Left cardiac atrium (tissue), 1 donor: ENCODE data around the gene RPS6KC1.

- PRO-cap, result no peak
Observed at GRCh38 chr1:212309391-212309779, 24.2 kb downstream of the PPP2R5A start.

DNA sequence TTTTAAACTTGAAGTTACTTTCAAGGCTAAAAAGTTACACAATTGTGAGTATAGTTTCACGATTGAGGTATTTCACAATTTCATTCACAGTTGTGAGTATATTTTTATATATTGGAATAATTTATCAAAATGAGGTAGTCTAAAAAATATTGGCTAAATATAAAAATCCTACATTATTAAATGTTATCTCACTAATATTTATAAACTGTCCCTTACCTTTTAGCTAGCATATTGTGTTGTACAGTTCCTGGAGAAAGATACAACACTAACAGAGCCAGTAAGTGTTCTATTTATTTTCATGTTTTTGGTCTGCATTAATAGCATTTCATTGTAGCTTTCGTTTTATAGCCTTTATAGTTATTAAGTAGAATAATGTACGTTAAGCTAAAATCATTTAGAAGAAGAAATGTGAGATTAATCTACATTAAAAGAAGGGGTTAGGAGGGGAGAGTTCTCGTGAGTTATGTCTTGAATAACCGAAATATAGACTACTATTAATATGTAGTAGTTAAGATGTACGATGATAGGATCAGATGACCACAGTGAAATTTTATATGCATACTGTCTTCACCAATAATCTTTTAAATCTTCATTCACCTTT lies 63.9 kb downstream of the PPP2R5A start:
- PRO-cap, result no peak

DNA sequence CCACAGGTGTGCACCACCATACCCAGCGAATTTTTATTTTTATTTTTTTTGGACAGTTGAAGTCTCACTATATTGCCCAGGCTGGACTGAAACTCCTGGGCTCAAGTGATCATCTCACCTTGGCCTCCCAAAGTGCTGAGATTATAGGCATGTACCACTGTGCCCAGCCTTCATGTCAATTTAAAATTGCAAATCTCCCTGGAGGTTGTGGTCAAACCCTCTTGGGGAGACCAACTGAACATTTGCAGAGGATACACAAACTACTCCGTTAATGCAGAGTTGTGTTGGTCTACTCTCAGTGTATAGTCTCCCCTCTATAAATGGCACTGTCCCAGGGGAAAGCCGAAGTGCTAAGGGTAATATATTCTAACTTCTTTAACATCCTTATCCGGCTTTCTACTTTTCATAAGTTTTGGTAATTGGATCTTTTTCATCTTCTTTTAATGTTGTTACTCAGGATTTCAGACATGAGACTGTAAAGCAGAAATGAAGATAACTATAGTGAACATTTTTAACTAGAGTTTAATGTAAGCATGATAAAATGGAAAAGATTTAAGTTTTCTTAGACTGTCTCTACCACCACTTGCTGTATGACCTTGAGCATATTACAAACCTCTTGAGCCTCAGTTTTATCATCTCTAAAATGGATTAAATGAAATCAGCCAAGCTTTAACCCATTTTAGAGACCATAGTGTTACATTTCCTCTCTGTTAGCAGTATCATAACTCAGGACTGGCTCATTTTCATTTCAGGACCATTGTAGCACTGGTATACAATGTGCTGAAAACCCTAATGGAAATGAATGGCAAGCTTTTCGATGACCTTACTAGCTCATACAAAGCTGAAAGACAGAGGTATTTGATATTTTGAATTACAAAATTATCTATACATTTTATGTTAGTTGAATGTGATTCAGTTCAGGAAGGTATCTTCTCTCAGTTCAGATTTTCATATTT lies 56.5 kb downstream of the PACC1 start:
- PRO-cap, result no peak

- PRO-cap, result no peak
Observed at GRCh38 chr1:212364498-212365519, 49.9 kb downstream of the PACC1 start.

- PRO-cap, result no peak
Observed at GRCh38 chr1:212476972-212477595, 44.4 kb downstream of the NENF start.

- PRO-cap, result no peak
Observed at GRCh38 chr1:212646508-212647064, 22.3 kb downstream of the GARIN4 start.

GRCh38 chr1:212657847-212658109 lies 33.5 kb downstream of the GARIN4 start:
- PRO-cap, result no peak

GRCh38 chr1:212749791-212750614 lies 41.6 kb downstream of the NSL1 start:
- PRO-cap, result no peak

DNA sequence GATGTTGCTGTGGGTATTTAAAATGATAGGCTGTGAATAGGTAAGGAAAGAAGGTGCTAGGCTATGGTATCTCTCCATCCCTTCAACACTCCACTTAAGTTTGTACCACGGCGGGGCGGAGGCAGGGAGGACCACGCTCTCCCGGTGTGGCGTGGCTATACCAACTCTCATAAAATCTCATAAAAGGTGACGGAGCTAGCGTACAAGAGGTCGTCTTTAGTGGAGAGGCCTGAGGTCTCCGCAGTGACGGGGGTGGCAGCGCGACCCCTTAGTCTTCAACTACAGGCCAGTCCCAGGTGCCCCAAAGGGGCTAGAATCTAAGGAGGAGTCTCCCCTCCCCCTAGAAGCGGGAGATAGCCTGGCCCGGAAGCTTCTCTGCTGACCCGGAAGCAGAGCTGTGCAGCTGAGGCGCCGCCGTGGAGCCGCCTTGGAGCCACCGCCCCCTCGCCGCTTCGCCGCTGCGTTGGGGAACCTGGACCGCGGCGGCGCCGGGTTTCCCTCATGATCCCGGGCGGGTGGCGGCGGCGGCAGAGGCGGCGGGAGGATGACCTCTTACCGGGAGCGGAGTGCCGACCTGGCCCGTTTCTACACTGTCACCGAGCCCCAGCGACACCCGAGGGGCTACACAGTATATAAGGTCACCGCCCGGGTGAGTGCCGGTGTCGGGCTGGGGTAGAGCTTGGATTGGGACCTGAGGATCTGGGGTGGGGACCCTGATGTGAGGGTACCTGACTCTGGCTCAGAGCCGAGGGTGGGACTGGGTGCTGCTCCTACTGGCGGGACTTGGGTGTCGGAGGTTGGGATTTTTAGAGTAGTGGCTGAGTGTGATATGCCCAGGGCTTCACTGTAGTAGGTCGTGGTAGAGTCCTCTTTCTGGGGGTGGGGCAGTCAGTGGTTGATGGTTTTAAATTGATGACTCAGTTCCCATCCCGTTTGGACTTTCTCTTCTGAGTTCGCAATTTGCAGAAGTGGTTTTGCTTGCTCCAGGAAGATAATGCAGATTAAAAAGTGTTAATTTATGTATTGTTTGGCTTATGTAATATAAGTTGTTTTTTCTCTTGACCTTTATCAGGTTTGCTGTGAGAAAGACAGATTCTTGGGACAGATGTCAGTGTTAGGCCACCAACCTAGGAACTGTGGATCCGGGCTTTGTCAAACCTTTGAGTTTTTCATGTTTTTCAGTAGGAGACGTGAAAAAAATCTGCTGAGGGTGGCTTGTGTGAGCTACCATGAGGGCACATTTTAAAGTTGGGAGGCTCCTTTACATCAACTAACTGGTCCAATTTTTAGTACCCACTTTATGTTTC lies at the start of gene RPS6KC1:
TSS of gene RPS6KC1 (plus strand) at position 381 of the 1,307 bp plus-strand sequence.
- PRO-cap, result bidirectional peak, plus-strand start at position 402 of the sequence, minus-strand start at position 312 of the sequence

GRCh38 chr1:214004039-214004523 lies 16.3 kb downstream of the PROX1 start:
- PRO-cap, result no peak

DNA sequence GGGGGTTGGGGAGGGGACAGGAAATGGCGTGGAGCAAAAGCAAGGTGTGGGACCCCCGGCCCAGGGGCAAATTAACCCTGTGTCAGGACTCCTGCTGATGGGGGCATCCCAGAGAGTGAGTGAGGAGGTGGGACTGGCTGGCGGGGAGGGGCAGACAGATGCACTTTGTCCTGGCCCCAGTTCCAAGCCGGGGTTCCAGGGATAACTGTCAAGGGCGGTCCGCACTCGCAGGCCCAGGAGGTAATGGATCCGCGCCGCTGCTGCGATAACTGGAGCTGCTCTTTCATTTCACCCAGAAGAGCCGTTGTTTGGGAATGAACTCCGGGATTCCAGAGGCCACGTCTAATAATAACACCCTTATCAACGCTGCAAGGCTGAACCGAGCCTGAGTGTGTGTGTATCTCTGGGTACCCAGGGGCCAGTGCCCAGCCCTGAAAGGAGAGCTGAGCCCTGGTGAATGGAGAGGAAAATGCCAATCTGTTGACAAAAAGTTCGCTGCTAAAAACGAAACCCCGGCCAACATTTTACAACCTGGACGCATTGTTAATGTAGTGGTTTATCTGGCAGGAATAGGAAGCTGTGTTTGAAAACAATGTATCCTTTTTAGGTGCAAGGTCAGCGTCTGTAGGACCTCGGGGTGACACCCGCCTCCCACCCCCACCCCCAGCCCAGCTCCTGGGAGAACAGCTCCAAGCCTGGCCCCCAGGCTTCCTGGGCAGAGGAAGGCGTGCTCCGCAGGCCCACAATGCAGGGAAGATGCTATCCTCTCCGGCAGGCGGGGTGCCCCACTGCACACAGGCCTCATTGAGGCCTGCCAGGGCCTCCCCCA lies 119.7 kb downstream of the PROX1 start:
- PRO-cap, result bidirectional peak, plus-strand start at position 435 of the sequence, minus-strand start at position 271 of the sequence; unidirectional peak, plus-strand start at position 718 of the sequence

DNA sequence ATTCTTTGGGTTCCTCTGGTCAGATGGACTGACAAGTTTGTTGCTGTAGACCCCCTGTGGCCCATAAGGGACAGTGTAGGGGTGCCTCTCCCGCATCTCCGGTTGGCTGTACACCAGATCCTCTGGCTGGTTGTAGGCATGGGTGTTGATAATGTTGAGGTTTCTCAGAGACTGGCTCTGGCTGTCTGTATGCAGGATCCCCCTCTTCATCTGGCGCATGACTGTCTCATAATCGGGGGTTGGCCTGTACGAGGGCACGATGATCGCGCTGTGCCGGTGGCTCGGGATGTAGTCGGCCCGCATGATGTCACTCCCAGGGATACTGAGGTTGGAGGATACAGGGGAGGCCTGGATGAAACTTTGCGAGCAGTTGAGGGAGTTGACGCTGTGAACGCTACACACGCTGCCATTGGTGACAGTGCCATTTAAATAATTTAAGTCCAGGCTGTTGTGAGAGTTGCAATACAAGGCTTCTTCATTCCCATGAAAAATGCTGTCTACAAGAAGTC lies 103.4 kb downstream of the SMYD2 start:
- PRO-cap, result no peak

- PRO-cap, result no peak
Observed at GRCh38 chr1:214646535-214646747, 43.4 kb downstream of the CENPF start.

DNA sequence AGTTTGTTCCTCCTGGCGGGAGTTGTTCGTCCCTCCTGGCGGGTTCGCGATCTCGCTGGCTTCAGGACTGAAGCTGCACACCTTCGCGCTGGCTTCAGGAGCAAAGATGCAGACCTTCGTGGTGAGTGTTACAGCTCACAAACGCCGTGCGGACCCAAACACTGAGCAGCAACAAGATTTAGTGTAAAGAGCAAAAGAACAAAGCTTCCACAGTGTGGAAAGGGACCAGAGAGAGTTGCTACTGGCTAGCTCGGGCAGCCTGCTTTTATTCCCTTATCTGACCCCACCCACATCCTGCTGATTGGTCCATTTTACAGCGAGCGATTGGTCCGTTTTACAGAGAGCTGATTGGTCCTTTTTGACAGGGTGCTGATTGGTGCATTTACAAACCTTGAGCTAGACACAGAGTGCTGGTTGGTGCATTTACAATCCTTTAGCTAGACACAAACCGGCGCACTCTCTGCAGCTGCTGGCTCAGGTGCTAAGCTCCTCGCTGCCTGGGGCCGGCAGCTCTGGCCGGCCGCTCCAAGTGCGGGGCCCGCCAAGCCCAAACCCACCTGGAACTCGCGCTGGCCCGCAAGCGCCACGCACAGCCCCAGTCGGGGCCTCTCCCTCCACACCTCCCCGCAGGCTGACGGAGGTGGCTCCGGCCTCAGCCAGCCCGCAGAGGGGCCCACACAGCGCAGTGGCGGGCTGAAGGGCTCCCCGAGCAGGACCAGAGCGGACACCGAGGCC lies 172.8 kb upstream of the KCTD3 start:
- PRO-cap, result no peak

DNA sequence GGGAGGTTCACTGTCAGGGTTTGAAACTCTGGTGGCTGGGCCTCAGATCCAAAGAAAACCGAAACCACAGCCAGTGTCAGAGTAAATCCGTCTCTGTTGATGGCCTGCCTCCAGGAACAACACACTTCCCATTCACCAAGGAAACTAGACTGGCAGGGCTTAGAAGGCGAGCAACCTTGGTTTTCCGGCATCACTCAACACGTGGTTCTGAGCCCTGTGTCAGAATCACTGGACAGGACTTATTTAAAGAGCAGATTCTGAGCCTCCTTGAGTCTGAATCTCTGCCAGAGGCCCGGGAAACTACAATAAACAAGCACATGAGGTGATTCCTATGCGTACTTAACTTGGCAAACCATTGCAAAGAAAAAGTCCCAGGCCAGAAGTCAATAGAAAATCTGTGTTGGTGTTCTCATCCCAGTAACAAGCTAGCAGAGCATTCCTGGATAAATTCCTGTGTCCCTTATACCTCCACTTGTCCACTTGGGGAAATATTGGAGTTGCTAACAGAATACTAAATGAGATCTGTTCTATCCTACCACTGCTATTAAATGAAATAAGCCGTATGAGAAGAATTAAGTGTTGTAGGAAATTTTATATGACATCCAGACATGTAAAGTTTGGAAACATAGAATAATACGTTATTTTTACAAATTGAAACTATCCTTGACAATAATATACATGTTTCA lies 70.1 kb downstream of the KCTD3 start:
- PRO-cap, result no peak

- PRO-cap, result no peak
Observed at GRCh38 chr1:215640421-215641240, 73.5 kb downstream of the KCTD3 start.

- PRO-cap, result no peak
Observed at GRCh38 chr1:216626350-216627034, 96.7 kb downstream of the ESRRG start.

DNA sequence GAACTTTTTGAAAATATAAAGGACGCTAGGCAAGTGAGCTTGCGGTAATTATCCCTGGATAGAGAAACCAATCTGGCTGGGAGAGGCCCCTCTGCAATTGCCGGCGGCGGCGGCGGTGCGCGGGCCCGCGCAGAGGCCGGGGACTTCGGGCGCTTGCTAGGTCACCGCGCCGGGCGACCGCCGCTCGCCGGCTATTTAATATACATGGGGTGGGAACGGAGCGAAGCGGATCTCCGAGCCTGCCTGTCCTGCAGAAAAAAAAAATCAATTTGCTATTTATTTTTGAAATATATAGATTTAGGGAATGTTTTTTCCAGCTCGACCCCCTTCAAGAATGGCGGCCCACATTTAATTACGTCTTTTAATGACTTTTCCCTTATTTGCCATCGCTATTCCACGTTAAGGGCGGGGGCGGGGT lies 416.4 kb upstream of the ESRRG start:
- PRO-cap, result no peak

- PRO-cap, result no peak
Observed at GRCh38 chr1:217453799-217454242, 177.1 kb downstream of the GPATCH2 start.

DNA sequence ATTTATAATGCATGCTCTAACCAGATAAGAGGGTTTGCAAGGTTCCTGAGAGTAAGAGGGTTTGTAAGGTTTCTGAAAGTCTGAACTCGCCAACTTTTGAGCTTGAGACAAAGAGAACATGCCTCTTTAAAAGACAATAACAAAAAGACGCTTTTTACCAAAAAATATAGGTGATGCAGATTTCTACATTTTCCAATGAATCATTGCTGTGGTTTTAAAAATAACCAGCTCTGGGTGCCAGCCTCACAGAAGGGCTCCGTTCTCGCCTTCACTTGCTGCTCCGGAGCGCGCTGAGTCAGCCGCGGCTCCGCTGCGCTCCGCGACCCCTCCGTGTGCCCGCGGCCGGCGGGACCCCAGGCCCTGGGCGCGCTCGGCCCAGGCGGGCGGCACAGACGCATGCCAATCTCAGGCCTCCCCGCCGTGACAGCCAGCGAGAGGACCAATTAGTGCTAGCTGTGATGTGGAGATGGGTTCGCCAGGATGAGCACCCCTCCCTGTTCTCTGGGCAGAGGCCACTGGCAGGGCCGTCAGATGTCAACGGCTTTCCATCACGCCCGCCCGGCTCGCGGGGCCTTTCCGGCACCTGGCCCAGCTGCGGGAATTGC lies 293.7 kb downstream of the SPATA17 start:
- PRO-cap, result no peak